M059J (cell line): ENCODE measurements around a stretch of chr11.

DNA sequence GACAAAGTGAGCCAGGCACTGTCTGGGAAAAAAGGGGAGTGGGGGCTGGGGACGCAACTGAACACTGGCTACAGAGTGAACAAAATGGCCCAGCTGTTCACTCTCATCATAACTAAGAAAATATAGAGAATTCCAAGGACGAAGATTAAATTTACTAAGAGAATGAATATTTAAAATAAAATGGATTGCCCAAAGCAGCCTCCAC, 434.1 kb upstream of the FAT3 start:
- RAMPAGE, long total RNA, result no peak

GRCh38 chr11:93529485-93530240, 13.5 kb downstream of the SMCO4 start:
- RAMPAGE, long total RNA, result no peak

DNA sequence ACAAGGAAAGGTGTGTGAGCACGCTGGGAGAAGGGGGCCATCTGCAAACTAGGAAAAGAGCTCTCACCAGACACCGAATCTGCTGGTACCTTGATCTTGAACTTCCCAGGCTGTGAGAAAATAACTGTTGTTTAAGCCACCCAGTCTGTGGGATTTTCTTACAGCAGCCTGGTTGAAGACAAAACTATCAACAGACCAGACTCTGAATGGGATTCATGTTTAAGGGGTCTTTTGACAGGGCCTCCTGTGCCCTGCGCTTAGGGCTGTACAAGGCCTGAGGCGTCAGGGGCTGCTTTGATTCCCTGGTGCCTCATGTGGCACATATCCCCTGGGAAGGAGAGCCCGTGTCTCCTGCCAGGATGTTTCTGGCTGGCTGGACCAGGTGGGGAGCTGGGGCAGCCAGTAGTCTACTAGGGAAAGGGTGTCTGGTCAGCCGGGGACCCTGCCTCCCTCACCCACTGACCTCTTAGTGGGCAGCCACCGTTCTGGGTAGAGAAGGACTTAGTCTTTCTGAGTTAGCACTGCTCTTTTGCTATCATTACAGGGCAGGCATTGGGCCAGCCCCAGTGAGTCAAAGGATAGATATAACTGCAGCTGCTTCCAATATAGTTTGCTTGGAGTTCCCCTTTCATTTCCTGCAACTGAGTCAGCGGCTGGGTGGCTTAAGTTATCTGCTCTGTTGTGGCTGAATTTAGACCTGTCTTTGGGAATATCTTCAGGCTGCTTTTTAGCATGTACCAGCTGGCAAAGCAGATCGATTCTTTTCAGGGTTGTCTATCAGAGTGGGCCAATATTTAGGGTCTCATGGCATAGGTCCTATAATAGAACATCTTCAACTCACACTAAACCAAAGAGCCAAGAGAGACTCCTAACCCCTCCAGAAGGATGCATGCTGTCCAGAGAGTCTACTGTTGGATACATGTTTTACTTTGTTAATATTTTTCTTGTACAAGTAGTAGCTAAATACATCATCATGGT, 6.4 kb downstream of the PANX1 start:
- RAMPAGE, long total RNA, result no peak

DNA sequence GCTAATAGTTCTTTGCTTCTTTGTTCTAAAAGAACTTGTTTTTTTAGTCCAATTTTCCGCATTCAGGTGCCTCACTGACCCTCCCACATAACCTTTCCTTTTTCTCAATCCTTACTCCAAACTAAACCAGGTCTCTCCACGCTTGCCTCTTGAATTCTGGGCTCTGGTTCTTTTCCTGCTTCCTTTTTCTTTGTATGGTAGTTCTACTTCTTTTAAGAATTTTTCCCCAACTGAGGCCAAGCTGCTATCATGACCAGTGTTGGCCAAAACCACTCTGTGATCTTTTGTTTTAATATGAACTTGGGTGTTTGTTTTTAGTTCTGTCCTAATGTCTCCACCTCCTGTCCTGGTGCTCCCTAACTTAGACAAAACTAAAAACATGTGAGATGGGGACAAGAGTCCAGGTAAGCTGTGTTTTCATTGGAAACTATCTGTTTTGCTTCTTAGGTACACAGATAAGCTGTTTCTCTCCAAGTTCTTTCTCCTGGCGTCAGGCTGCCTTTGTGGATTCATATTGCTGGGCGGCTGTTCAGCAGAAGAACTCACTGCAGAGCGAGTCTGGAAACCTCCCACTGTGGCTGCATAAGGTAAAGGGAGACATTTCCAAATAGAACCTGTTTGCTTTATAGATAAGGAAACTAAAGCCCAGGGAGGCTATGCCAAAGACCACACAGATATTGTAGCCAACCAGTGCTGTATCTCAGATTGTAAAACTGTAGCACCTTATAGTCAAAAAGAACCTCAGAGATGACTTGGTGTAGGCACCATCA, 24.6 kb downstream of the PANX1 start:
- RAMPAGE, long total RNA, result no peak

GRCh38 chr11:94500586-94501099, 6.9 kb downstream of the ANKRD49 start:
- RAMPAGE, long total RNA, result no peak

DNA sequence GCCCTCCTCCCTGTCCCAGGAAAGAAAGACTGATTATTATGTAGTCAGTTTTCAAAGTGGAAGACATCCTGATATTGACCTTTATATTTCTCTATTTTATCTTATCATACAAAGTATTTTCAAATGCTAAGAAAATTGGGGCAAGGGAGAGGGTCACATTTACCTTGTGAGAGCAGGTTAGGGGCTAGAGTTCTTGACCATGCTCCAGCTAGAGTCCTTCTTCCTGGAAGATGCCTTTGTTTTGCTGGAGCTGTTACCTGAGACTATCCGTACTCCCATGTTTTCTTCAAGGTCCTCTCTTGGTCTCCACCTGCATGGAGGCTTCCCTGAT, 24.6 kb downstream of the PIWIL4 start:
- RAMPAGE, long total RNA, result no peak

DNA sequence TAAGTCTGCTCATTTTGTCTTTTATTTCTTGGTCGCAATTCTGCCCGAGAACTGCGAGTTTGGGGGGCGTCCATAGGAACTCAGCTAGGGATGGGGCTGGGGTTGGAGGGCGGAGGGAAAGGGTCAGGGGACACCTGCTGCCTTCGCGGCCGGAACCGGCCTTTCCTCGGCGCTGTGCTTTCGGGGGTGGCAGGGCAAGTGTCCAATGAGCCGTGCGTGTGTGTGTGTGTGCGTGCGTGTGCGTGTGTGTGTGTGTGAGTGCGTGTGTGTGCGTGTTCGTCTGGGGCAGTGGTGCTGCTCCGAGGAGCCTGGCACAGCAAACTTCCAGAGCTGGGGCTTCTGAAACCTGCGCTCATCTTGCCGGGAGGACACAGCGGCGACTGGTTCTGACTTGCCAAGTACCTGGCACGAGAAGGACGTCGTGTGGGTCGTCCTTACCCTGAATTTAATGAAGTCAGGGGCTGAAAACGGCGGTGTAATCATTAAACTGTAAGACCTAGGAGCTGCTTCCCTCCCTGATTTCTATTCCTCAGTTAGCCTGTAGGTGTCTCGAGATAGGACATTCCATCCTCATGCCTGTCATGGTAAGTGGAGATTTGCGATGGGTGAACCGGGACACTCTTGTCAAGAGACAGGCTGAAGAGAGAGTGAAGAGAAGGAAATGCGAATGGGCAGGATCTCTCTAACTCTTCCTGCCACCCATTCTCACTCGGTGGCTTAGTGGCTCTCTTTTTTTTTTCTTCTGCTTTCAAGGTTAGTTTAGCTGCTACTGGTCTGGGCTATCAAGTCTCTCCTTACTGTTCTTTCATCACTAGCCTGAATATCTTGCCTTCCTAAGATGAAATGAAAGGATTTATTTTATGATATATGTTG, 26.9 kb upstream of the AMOTL1 start:
- RAMPAGE, long total RNA, result no peak

- RAMPAGE, long total RNA, result no peak
Observed at GRCh38 chr11:94853717-94854725, 85.9 kb downstream of the AMOTL1 start.

DNA sequence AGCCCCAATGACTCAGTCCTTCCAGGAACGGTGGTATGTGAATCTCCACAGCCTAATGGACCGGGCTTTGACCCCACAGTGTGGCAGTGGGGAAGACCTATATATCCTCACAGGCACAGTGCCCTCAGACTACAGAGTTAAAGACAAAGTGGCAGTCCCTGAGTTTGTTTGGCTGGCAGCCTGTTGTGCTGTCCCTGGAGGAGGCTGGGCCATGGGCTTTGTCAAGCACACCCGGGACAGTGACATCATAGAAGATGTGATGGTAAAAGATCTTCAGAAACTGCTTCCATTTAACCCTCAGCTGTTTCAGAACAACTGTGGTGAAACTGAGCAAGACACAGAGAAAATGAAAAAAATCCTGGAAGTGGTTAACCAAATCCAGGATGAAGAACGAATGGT, 38.9 kb downstream of the ENDOD1 start:
- RAMPAGE, long total RNA, result no peak

DNA sequence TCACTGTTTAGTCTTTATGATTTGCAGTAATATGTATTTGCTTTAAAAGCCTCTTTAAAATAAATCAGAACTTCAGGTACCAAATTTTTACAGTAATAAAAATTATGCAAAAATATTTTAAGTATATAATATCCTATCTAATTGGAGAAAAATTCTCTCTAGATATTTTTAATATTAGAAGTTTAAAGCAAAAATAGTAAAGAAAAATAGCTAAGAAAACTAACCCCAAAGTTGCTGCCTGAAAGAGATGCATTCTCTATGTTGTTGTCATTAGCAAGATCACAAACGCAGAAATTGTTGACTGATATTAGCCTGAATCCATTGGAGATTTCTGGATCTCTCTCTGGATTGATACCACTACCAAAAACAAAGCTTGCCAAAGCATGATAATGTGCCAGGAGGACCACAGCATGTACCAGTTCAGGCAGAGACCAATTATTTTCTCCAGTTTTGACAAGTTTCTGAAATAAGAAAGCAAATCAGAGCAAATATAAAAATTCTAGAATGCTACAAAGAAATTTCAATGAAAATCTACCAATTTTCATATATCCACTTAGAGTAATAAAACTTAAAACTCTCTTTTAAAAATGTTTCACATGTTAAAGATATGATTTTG, 45.9 kb downstream of the SESN3 start:
- RAMPAGE, long total RNA, result no peak

GRCh38 chr11:95241509-95242302, 10.7 kb upstream of the SESN3 start:
- RAMPAGE, long total RNA, result no peak

GRCh38 chr11:95495538-95496263, 264.7 kb upstream of the SESN3 start:
- RAMPAGE, long total RNA, result no peak

DNA sequence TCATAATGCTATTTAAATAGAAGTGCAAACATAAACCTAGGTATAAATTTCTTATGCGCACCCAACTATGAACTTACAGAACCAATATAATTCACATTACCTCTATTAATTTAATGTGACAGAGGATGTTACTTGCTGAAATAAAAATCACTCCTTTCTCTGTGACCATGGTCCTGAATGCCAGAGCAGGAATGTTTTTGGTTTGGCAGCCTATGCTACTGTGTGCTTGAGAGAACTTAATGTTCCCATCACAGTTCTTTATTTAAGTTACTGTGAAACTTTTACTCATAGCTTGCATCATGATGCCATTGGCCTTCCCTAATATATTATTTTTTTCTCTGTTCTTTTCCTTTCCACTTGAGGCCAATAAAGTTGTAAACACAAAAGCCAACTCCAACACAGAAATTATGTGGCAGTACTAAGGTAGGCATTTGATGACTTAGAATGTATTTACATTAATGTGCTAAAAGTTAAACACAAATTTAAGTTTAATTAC, 142.2 kb downstream of the FAM76B start:
- RAMPAGE, long total RNA, result no peak

DNA sequence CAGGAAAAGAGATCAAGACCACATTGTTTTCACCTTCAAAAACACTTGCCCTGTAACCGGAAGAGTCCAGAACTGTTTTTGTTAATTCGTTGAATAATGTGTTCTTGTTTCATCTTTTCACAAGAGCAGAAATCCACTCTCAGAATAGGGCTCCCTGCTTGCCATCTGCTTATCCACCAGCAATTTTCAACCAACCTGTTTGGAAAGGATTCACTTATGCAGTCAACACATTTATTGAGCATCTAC, 100.6 kb downstream of the FAM76B start:
- RAMPAGE, long total RNA, result no peak

GRCh38 chr11:95788855-95789299, 705 bp downstream of the FAM76B start:
- RAMPAGE, long total RNA, result no peak

DNA sequence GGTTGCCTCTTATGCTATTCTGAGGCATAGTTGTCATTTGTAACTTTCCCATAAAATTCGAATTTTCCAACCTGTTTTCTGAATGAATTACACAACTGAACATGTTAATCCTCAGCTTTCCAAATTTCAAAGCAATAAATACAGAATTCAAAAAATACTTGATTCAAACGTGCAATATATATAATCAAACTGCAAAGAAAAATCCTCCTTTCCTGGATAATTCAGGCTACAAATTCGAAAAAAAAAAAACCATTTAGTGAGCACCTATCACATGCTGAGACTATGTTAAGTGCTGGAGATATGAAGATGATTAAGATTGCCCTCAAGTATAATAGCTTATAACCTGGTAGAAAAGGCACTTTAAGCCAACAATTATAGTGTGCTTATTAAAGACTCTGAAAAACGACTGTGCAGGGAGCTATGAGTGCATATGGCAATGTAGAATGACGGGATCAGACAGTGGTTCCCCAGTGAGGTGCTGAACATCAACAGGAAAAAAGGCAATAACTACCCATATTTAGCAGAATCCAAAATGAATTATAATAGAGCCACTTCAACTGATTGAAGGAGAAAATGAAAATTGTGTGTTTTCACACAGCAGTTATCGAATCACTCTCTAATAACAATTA, 1.5 kb downstream of the MTMR2 start:
- RAMPAGE, long total RNA, result no peak

- RAMPAGE, long total RNA, result no peak
Observed at GRCh38 chr11:95922953-95923416, 922 bp downstream of the MTMR2 start.

DNA sequence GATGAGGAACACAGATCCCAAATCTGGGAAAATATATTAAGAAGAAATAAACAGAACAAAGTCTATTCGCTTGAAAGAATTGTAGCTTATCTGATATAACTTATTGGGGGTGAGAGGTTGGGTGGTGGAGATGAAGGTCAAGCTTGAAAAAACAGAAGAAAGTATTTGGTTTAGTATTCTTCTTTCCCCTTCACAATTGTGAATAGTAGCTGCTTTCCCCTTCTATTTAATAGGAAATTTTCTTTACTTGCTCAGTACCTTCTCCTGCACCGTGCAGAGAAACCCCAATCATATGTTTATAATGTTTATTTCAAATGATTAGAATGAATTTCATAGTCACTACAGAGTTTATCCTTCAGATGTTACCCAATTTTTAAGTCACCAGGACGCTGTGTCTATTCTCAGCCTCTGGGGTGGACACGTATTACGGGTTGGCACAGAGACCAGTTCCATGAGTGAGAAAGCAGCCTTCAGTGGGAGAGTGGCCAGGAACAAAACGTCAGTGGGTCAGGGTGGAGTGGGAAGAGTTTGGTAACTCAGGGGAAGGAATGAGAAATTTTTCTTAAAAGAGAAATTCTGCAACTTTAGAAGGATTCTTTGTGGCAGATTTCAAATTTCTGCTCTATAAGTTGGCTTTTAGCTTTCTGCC, 77.0 kb upstream of the MTMR2 start:
- RAMPAGE, long total RNA, result no peak

DNA sequence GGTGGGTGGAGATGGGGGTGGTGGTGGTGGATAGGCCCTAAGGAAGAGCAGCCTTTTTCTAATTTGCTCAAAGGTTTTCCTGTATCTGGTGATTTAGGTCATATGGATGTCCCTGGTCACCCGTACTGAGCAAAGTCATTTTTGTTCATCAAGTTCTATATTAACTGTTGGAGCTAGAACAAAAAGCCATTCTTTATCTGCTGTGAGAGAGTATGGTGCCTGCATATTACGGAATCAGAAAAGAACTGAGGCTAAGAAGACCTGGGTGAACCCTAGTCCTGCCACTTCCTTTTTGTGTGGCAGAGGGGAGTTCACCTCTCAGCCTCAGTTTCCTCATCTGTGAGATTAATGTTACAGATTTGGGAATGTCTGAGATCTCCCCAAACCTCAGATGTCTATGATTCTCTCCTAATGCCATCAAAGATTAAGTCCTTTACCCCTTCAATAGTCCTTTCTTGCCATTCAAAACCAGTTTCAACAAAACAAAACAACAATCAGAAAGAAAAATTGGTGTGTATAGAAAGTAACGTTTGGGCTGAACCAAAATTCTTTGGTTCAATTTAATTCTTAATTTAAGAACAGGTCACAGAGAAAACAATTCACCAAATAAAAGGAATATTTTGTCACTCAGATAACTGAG, 121.3 kb upstream of the MTMR2 start:
- RAMPAGE, long total RNA, result no peak

DNA sequence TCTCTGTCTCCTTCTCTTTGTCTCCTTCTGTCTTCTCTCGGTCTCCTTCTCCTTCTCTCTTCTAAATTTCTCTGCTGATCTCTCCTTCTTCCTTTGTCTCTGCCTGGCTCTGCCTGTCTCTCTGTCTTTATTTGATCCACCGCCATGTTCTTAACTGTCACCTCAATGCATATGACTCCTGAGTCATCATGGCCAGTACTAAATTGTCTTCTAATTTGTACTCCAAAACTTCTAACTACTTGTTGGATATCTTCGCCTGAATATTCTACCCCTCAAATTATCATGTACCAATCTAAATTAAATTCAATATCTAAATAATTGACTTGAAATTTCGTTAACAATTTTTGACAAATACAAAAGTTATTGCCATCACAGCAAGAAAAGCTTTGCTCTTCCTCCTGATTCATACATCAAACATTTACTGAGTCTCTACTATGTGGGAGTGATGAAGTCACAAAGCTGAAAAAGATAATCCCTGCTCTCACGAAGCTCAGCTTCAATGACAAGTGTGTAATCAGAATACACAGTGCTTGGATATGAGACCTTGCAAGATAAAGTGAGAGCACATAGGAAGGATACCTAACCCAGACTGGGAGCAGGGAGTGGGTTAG, 193.1 kb downstream of the MAML2 start:
- RAMPAGE, long total RNA, result no peak